HT-29 (cell line): ENCODE data around the gene RAB12.

DNA sequence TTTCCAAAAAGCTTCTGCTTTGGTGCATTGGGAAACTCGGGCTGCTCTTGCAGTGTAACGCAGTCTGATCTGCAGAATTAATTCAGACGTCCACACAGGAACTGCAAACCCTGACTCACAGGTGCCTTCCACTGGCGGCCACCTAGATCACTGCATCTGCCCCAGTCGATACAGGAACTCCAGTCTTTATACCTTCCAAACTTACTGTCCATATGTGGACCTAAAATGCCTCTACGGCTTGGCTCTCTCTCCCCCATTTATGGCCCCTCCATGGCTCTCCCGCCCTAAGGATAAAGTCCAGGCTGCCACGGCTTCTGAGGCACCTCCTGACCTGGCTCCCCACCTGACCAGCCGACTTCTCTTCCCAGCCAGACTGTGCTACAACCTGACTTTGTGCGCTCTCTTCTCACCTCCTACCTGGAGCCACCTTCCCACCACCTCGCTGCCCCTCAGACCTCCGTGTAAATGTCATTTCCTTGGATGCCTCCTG is 39.7 kb downstream of the L3MBTL4 start:
- RAMPAGE, long total RNA = no peak

DNA sequence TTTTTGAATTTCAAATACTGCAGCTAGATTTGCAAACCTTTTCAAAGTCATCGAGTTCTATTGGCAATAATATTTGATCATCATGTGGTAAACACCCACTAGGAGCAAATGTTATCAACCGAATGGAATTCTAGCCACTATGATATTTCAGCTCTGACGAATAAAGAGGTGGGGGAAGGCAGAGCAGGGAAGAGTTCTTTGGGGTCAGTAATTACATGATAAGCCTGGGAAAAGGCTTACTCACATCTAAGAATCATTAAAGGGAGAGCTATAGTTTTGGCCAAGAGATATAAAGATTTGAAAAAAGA is 104.9 kb upstream of the ARHGAP28 start:
- RAMPAGE, long total RNA = no peak

DNA sequence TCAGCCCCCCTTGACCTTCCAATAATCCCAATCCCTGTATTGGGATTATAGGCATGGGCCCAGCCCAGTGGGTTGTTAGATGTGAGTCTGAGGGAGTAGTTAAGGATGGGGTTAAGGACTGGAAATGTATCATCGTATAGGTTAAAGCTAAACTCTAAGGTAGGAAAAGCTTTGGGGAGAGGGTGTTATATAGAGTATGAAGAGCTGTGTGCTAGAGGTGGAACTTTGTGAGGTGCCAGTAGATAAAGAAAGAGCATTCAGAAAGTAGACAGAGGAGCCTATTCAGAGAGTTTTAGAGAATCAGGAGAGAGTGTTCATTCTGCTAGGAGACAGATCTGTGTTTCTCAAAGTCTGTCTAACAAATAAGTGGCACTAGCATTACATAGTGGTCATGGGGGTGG is 81.0 kb downstream of the ARHGAP28 start:
- RAMPAGE, long total RNA = no peak

DNA sequence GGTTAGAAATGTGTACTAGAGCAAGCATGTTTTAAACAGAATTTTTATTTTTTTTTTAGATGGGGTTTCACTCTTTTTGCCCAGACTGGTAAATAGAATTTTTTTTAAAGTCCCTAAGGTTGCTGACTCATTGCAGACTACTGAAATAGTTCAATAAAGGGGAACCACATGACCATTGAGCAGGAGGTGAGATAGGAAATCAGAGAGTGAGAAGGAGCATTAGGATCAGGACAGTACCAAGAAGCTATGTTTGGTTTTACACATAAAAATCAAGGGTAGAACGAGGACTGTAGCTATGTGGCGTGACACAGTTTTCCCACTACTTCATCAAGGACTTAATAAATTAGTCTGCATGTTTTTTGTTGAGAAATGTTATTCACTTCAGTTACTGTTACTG is 33.5 kb downstream of the LAMA1 start:
- RAMPAGE, long total RNA = no peak

- RAMPAGE, long total RNA = no peak
Measured at GRCh38 chr18:7257116-7257612, 26.3 kb downstream of the LRRC30 start.

DNA sequence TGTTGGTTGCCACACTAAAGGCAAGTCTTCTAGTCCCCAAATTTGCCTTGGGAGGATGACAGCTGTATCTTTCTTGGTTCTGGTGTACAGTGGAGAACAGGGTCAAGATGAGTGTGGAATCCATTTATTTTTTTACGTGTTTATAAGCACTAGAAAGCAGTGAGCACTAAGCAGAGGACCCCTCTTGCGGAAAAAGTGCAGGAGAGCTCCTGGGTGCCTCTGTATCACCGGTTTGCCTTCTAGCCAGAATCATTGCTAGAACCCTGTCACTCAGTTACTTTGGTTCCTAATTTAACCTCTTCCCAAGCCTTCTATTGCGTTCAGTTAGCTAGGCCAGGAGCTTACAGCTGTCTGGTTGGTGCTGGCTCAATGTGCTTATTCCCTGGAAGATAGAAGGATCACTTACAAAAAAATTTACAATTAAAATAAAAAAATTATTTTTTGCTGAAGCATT is 1.1 kb upstream of the PTPRM start:
- RAMPAGE, long total RNA = no peak

DNA sequence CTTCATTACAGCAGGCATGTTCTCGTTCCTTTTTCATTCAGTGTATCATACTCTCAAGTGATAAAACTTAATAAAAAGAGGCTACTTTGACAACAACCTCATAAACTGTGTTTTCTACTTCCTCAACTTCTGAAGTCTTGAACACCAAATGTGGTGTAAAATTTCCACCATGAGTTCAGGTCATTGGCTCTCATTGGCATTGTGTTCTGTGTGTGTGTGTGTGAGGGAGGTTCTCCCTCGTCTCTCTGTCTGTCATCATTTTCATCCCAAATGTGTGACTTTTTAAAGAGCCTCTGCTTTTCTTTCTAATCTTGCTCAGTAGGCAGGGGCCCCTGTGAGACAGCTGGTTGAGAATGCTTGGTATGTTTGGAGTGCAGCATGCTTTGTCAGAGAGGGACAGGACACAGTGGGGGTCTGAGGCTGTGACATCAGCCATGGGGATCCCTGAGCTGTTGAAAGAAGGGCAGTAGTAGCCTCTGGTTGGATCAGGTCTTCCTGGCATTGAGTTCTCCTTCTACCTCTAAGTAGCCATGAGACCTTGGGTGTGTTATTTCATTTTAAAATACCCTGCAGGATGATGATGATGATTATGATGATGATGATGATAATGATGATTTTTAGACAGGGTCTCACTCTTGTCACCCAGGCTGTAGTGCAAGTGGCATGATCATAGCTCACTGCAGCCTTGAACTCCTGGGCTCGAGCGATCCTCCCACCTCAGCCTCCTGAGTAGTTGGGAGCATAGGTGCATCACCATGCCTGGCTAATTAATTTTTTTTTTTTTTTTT is 10.6 kb downstream of the PTPRM start:
- RAMPAGE, long total RNA = no peak

DNA sequence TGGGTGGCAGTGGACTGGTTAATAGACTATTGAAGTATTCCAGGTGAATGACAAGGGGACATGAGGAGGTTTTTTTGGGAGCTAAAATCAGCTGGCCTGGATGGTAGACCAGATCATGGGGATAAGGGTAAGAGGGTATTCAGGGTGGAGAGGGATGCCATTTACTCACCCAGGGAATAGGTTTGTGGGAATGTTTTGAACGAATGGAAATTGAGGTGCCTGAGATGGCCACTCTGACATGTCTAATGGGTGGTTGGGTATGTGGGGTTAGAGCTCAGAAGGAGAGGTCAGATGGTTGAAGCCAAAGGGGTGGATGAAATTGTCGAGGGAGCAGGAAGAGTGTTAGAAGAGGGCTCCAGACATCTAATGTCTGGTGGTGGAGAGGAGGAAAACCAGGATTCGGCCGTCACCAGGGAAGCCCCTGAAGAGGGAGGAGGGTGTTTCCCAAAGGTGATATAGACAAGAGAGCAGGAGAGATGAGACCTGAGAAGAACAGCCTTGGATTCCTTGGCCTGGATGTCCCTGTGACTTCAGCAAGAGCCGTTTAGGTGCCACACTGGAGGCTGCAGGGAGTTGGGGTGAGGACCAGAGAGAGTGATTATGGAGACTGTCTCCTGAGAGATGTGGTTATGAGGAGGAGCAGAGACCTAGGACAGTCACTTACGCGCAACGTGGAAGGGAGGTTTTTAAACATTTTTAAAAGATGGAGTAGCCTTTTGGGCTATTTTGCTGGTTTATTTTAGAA is 62.9 kb downstream of the PTPRM start:
- RAMPAGE, long total RNA = no peak

DNA sequence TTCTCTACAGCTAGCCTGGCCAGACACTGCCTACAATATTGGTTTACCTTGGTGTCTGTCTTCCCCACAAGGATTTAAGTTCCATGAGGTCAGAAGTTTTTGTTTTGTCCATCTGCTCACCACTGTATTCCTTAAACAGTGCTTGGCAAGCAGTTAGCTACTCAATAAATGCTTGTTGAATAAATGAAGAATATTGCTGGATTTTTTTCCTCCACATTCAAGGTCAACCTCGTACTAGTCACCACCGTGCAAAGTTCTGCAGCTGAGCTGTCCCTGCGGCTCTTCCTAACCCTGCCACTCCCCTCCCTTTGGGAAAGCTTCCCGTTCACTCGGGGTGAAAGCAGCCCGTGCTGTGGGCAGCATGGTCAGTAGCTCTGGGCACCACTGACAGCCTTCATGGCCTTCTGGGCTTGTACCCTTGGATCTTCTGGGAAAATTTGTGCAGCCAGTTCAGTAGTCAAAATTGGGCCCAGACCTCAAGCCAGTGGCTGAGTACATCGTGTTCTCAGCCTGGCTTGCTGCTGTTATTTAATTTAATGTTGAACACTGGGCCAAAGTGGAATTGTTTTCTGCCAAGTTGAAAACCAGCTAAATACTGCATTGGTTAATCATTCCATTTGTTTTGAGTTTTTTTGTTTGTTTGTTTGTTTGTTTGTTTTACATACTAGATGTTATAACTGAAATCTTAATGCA is 469.3 kb upstream of the RAB12 start:
- RAMPAGE, long total RNA = no peak

DNA sequence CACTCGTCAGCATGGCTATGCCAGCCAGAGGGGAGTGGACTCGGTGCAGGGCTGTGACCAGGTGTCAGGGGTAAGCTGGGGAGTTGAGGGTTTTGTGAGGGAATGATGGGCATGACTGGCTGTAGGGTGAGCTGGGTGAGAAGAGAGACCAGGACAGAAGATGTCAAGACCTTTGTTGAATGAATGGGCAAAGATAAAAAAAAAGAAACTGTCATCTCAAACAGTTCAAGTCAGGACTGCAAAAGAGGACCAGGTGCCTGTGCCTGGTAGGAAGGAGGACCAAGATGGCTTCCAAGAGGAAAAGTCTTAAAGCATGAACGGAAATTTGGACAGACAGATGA is 397.4 kb upstream of the RAB12 start:
- RAMPAGE, long total RNA = no peak

DNA sequence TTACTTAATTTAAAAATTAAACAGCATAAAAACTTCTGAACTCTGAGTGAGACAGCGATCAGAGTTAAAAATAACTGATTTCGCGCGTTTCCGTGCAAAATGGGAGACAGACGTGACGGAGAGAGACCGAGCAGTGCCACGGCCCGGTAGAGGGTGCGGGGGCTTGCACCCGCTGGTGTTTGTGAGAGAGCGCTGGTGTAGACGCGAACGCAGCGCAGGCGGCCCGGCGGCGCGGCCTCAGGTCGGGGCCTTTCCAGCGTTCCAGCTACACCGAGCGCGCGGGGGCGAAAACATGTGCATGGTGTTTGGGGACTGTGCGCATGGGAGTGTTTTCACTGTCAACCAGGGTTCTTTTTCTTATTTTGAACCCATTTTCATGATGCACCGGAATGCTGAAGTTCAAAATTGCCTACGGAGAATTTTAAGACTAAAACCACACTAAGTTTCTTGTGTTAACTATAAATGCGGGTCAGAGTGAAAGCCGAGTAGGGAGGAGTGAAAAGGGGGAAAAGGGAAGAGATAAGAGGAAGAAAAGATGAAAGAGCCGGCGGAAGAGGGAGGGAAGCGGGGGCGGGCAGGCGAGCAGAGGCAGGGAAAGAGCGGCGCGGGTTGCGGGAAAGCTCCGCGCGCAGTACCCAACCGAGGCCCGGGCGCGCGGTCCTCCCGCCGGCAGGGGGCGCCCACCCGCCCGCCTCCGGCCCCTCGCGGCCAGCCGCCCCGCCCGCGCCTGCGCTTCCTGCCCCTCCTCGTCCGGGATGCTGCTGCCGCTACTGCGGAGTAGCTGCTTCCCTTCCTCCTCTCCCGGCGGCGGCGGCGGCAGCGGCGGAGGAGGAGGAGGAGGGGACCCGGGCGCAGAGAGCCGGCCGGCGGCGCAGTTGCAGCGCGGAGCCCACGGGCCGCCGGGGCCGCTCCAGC is at the start of gene RAB12:
Gene RAB12, plus strand, starts transcription at position 753 of the 915 bp plus-strand sequence.
- RAMPAGE, long total RNA = no peak

DNA sequence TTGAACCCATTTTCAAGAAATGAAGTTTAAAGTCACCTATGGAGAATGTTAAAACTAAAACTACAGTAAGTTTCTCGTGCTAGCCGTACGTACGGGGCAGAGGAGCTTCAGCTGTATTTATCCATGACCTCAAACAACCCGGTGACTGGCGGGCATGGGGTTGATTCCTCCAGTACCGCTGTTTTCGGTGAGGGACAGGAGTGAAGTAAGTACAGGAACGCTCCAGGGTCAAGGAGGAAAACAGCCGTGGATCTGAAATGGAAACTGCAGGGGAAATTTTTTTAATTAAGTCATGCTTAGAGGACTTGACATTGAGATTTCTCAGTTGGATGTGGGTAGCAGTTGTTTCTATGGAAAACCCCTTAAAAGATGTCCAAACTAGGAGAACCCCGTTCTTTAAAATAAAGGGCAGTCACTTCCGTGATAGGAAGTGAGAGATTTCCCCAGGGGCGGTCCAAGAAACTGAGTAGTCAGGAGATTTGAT is 1.2 kb downstream of the RAB12 start:
- RAMPAGE, long total RNA = no peak

- RAMPAGE, long total RNA = no peak
Measured at GRCh38 chr18:8610980-8611908, 2.0 kb downstream of the RAB12 start.

DNA sequence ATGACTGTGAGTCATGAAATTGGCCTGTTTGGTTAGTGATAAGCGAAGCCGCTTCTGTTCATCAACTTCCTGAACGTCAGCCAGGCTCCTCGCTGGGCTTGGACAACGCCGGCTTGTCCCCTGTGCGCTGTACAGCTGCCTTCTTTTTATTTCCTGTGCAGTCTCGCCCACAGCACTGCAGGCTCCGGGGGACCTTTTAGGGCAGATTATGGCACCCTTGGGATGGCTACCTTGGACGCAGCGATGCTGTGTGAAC is 25.1 kb downstream of the MTCL1 start:
- RAMPAGE, long total RNA = no peak

- RAMPAGE, long total RNA = no peak
Measured at GRCh38 chr18:8766128-8766423, 60.7 kb downstream of the MTCL1 start.

- RAMPAGE, long total RNA = no peak
Measured at GRCh38 chr18:8783998-8784496, 78.7 kb downstream of the MTCL1 start.

- RAMPAGE, long total RNA = no peak
Measured at GRCh38 chr18:9102260-9102580, 279 bp upstream of the NDUFV2 start.

GRCh38 chr18:9131548-9132145 is 4.9 kb upstream of the ANKRD12 start:
- RAMPAGE, long total RNA = no peak

- RAMPAGE, long total RNA = no peak
Measured at GRCh38 chr18:9218144-9218746, 81.7 kb downstream of the ANKRD12 start.

DNA sequence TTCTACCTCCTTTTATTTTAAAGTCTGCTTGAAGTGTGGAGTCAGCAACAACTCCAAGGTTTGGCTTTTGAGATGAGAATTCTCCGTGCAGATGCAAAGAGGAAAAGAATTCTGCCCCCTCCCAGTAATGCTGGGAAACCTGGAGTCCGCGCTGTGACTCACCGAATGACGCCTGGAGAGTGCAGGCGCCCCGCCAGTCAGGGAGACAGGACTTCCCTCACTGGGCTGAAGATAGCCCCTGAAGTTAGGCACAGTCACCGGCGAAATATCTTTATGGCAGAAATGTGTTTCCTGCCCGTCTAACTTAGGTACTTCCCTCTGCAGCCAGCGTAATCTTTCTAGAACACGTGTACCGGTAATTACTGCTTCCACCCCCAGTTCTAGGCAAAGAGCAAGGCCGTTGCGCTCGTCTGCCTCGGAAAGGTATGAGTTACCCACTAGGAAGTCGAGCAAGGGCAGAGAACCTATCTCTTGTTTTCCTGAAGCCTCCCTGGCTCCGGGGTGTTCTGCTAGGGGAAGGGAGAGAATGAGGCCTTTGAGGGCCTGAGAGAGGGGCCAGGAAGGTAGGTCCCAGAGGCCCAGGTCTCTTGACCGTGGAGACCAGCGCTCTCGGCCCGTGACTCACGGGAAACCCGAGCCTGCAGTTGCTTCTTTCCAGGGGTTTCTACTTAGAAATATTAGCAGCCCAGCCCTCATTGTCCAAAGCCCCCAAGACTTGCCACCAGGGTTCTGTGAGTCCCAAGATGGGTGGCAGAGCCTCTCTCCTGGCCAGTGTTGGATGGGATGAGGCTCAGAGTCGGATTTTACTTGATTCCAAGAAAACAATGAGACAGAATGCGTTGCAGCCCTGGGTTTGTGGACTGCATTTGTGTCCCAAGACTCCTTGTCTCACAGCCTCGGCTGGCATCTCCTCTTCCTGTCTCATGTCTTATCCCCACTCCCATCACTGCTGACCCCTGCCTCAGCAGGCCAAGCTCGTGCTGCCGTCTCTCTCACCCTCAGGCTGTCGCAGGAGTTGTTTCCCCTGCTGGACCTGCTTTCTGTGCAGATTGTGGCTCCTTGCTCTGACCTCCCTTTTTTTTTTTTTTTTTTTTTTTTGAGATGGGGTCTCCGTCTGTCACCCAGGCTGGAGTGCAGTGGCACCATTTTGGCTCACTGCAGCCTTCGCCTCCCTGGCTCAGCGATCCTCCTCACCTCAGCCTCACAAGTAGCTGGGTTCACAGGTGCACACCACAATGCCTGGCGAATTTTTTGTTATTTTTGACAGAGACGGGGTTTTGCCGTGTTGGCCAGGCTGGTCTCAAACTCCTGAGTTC is 70.3 kb downstream of the TWSG1 start:
- RAMPAGE, long total RNA = no peak